ENCODE measurements around a stretch of chr2.

DNA sequence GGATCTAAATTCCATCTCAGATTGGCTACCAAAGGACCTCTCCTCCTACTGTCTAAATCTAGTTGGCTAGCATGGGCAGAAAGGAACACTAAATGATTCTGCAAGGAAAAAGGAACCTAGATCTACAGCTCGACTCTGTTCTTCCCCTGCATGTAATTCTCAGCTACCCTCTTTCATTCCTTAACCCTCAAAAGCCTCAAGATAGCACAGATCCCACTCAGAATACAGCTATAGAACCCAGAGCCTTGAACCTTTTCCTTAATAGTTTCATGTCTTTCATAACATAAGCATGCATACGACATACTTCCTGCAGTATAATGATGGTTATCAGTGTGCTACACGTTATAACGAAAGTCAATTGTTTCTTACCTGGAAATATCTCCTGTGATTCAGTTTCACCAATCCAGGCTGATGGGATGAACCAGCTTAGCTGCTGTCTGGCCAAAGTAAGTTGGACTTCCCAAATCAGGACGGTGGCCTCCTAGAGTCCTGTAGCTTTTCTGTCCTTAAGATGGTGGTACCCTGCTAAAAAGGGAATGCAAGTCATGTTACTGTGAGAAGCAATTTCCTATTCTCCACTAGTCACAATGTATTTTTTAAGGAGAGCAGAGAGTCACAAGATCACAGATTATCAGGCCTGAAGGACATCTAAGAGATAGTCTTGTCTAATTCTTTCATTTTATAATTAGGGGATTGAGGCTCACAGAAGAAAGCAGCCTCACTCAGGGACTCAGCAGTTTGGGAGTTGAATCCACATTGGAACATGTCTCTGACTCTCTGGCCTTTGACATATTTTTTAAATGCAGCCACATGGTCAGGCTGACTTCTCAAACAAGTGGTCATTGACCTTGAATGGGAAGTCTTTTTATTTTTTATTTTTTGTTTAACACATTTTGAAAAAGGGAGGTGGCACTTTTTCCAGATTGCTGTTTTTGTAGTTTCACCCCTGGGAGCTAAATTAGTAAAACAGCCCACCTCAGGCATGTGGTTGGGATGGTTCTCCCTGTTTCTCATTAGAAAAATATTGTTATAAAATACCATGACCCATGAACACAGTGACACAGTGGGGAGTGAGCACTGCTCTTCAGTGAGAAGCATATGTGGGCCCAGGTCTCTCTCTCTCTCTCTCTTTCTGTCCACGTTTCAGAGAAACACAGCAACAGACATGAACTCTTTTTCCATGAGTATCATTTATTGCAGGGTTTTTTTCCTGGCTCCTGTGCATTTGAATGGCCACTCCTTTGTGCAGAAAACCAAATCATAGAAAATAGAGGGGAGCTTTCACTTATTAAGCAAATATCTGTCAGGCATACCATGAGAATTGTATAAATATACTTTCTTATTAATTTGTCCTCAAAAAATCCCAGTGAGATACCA lies 41.7 kb downstream of the CYRIA start:
- PRO-cap, result no peak
- RAMPAGE, long total RNA, 2 experiments, result no peak in any of the 2 experiments

- PRO-cap, result no peak
- RAMPAGE, long total RNA, 2 experiments, result no peak in any of the 2 experiments
Measured at GRCh38 chr2:16656649-16657528, 8.7 kb downstream of the CYRIA start.

DNA sequence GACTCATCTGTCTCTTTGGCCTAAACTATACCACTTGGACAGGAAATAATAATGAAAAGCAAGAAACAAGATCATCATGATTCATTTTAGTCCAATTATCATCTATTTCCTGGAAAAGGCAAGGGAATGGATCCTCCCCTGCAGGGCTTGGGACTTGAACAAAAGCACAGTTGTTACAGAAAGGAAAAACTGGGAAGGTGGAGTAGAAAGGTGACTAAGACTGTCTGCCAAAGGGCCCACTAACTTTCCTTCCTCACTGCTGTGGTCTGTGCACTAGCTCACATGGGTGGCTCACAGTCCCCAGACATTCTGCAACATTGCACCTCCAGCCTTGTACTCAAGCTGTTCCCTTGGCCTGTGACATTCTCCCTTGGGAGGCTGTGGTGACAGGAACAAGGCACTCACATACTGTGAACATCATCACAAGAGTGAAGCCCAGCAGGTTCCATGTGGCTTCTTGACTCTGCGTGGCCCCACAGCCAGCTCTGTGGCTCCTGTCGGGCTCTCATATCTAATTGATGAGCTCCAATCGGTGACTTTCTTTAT lies 75.4 kb downstream of the VSNL1 start:
- PRO-cap, result no peak
- RAMPAGE, long total RNA, 2 experiments, result no peak in any of the 2 experiments

GRCh38 chr2:17700029-17700616 lies 53.5 kb downstream of the SMC6 start:
- PRO-cap, result no peak
- RAMPAGE, long total RNA, 2 experiments, result no peak in any of the 2 experiments

DNA sequence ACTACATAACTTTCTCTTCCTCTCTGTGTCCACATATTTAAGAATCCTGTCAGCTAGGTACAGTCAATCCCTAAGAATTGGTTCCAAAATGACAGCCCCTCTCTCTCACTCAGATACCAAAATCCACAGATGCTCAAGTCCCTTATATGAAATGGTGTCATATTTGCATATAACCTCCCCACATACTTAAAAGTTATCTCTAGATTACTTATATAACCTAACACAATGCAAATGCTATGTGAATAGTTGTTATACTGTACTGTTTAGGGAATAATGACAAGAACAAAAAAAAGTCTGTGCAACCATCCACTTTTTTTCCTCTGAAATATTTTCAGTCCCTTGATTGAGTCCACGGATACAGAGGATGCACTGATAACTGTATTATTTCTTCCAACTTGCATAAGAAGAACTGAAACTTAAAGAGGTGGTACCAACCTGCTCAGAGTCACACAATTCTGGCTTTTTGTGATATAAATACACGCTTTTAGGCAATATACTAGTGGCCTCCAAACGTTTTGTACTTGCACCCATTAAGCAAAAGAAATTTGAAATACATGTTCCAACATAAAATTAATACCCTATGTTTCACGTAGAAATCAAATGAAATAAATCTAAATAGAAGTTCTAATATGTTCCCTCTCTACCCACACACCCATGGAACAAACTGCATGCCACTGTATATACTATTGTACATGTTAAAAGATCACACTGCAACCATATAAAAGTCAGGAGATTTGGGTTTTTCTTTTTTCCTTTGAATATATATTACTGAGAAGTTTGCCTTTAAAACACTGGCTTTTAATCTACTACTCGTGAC lies 1.3 kb downstream of the SMC6 start:
- PRO-cap, result no peak
- RAMPAGE, long total RNA, 2 experiments, result no peak in any of the 2 experiments

DNA sequence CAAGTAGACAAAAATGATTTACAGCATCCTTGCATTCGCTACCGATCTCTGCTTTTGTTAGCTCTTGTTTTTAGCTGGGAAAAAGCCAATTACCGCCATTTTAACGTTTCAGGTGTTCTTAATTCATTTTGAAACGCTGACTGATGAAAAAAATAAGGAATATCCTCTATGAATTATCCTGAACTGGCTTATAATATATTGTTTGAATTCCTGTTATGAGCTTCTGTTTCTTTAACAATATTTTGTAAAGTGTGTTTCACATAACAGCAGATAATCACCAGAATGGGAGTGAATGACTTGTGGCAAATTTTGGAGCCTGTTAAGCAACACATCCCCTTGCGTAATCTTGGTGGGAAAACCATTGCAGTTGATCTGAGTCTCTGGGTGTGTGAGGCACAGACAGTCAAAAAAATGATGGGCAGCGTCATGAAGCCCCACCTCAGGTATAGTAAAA lies 5.8 kb downstream of the GEN1 start:
- PRO-cap, result no peak
- RAMPAGE, long total RNA, 2 experiments, result no peak in any of the 2 experiments

DNA sequence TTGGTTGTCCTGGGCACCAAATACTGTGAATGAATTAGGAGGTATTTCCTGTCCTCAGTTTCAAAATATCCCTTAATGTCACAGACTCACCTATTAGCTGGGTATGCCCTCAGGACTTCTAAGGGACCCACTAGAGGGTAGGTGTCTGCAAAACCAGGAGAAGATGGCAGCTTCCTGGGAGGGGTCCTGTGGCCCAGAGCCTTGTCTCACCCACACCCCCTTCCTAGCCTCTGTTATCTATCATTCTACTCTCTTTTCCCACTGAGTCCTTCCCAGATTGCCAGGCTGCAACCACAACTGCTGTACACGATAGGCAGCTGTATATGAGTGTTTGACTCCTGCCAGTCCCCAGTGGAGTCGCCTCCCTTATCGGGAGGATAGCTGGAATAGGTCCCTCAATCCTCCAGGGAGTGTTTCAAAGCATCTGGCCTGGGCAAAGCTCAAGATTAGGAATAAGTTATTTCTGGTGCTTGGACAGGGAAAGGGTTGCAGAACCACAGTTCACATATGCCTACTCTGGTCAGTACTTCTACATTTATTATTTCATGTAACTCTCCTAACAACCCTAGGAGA lies 4.7 kb downstream of the MSGN1 start:
- PRO-cap, result no peak
- RAMPAGE, long total RNA, 2 experiments, result no peak in any of the 2 experiments

DNA sequence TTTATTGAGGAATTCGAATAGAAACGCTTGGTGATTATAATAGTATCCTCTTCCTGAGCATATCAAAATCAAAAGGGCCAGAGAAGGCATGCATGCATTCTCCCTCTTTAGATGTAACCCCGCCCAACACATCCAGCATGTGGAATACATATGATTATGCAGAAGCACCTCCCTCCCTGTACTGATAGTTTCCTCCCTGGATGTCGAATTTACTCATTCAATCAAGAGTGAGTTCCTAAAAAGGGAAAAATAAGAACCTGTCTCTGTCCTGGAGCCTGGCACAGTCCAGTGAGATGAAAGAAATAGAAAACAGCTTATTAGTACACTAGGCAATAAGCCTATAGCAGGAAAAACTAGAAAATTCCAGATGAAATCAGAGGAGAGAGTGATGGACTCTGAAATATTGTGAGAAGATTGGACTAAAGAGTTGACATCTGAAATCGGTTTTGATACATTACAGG lies 262.8 kb downstream of the RDH14 start:
- PRO-cap, result no peak
- RAMPAGE, long total RNA, 2 experiments, result no peak in any of the 2 experiments

DNA sequence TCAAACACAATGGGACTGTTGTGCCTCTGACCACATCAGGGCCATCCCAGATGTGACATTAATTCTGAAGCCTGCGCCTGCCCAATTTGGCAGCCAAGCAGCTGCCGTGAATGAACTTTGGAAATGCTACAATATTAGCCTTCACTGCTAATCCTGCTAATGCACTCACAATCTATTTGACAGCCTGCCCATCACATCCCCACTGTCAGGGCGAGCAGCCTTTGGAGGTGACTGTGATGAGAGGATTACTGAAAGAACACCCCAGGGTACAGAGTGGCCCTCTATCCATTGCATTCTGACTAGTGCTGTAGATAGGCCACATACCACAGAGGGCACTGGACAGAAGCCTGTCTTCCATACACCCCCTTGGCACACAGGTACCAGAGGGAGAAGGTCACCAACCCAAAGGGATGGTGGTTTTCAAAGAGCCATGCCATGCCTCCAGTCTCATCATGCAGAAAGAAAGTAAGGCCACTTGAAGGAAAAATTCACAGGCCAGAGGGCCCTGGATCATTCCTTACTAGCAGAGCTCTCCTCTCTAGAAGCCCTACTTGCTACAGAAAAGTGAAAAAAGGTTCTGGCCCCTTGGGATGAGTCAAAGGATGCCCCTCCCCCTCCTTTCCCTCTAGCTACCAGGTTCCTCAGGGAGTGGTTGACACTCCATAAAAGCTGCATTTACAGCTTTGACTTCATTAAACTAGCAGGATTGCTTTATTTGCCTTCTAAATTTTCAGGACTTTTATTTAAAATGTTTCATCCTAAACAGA lies 21.4 kb downstream of the OSR1 start:
- PRO-cap, result no peak
- RAMPAGE, long total RNA, 2 experiments, result no peak in any of the 2 experiments

DNA sequence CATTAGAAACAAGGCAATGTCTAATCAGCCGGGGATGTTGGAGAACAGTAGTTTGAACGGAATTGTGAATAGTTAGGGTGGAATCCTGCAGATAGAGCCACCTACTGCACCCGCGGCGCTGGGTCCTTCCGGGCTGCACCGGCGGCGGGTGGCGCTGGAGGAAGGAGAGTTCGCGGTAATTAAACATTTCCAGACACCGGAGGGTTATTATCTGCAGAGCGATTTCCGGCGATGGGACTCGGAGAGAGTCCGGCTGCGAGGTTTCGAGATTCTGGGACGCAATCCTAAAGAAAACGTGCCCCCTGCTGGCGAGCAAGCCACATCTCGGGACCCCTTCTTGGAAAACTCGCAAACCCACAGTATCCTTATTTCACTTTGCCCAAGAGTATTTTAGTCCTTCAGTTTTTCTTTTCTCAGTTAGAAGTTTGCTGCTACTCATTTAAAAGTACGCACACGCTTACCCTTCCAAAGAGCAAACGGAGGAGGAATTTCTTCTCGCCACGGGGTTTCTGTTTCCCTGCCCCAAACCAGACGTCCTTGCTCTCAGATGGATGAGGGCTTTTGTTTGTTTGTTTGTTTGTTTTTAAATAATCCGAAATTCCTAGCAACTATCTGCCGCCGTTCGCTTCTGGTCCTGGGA lies 4.6 kb upstream of the OSR1 start:
- PRO-cap, result bidirectional peak, plus-strand start at position 207 of the sequence, minus-strand start at position 181 of the sequence
- RAMPAGE, long total RNA, 2 experiments, result no peak in any of the 2 experiments

GRCh38 chr2:19447770-19448097 lies 89.3 kb upstream of the OSR1 start:
- PRO-cap, result no peak
- RAMPAGE, long total RNA, 2 experiments, result no peak in any of the 2 experiments

- PRO-cap, result no peak
- RAMPAGE, long total RNA, 2 experiments, result no peak in any of the 2 experiments
Measured at GRCh38 chr2:19902433-19902935, 701 bp upstream of the TTC32 start.

- PRO-cap, result no peak
- RAMPAGE, long total RNA, 2 experiments, result no peak in any of the 2 experiments
Measured at GRCh38 chr2:20212150-20213510, 12.3 kb downstream of the SDC1 start.

DNA sequence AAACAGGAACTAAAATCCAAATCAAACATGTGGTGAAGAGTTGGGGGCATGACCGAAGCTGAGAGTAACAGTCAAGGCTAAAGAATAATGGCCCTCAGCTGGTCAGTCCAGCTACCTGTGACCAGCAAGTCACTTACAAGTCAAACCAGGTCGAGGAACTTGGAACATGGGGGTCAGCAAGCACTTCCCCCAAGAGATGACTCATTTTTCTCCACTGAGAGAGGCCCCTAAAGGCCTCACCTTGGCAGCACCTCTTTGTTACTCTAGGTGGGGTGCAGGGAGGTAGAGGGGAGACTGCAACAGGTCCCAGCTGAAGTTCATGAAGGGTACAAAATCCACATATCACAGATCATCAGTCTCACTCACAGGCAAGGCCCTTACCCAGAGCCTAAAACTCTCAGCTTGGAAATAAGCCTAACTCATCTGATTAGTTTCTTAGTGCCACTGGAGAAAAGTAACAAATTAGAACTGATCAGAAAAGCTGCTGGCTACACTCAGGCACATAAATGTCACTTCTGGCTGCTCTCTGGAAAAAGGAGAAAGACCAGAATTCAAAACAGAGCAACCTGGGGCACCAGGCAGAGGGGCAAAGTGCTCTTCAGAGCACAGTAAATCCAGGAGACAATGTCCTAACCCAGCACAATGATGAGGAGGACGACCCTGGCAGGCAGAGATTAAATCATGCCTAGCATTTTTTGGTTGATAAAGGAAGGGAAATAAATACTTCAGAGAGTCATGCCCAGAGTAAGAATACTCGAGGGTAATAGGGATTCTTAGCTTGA lies 3.9 kb downstream of the SDC1 start:
- PRO-cap, result no peak
- RAMPAGE, long total RNA, 2 experiments, result no peak in any of the 2 experiments

DNA sequence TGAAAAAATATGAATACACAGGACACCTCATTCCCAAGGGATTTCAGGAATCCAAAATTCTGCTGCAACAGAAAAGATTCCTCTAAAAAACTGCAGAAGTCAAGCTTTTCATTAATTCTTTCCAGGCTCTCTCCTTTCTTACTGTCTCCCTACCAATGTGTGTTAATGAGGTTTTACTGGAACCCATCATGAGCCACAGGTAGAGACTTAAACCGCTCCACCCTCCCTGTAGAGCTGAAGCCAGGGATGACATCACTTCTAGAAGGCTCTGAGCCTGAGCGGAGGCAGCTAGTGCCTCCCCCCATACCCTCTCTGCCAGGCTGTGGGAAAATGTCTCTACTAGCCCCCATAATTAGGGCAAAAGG lies 3.3 kb downstream of the SDC1 start:
- PRO-cap, result no peak
- RAMPAGE, long total RNA, 2 experiments, result no peak in any of the 2 experiments

- PRO-cap, result no peak
- RAMPAGE, long total RNA, 2 experiments, result no peak in any of the 2 experiments
Measured at GRCh38 chr2:20243142-20243549, 18.2 kb upstream of the SDC1 start.

DNA sequence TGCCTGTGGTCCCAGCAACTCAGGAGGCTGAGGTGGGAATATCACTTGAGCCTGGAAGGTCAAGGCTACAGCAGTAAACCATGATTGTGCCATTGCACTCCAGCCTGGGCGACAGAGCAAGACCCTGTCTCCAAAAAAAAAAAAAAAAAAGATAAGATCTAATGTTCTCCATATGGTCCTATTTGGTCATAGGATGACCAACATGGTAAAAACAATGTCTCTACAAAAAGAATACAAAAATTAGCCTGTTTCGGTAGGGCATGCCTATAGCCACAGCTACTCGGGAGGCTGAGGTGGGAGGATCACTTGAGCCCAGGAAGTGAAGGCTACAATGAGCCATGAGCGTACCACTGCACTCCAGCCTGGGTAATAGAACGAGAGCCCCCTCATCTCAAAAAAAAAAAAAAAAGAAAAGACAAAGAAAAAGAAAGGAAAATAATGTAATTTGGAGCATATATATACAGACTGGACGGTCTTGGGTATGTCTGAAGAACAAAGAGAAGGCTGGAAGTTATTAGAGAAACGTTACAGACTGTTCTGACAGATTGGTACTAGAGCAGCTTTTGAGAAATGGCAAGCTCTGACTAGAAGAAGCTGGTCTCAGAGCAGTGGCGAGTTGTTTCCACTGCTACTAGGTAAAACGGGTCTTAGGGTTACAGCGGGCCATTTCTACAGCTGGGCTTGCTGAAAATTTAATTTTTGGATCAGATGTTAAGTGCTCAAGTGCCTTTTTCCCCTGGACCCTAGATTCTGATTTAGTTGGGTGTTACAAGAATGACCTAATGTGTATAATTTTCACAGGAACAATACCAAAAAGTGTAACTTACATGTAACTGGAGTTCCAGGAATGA lies 21.4 kb downstream of the PUM2 start:
- PRO-cap, result no peak
- RAMPAGE, long total RNA, 2 experiments, result no peak in any of the 2 experiments

- PRO-cap, result unidirectional peak, plus-strand start at chr2:20350434
- RAMPAGE, long total RNA, 2 experiments, result no peak in any of the 2 experiments
Measured at GRCh38 chr2:20349839-20350479, 685 bp downstream of the PUM2 start.

- PRO-cap, result no peak
- RAMPAGE, long total RNA, 2 experiments, result no peak in any of the 2 experiments
Measured at GRCh38 chr2:20351221-20351924, 729 bp upstream of the PUM2 start.

GRCh38 chr2:20438440-20439121 lies 8.3 kb upstream of the RHOB start:
- PRO-cap, result bidirectional peak, plus-strand start at chr2:20438893, minus-strand start at chr2:20438560
- RAMPAGE, long total RNA, 2 experiments, result no peak in any of the 2 experiments

Measured in right atrium auricular region (tissue), 2 donors.